Metastatic Liver Carcinoma in the Adrenal Gland (tissue), 2 donors: ENCODE measurements around a stretch of chr4.

DNA sequence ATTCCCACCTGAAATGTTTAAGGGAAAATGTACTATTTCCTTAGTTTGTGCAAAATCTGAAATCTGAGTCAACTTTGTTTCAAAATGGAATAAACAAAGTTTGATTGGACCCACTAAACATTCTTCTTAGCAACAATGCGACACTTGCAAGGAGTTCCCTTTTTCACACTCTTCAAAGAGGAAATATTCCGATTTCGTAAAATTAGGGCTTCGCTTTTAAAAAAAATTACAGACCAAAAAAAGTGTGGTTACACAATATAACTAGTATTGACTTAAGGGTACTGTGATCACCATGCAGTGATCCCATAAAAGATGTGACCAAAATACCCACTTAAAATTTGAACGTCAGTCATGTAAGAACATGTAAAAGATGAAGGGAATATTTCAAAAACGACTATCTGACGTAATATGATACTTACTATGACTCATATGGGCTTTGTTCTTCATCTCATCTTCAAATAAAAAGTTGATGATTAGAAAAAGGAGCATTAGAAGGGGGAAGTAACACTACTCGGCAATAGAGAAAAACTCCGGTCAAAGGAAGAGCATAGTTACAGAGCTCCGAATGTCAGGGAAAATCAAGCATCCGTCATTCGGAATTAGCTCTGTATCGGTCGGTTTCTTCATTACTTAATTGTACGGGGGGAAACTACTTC lies 1.5 kb upstream of the TET2 start:
- PRO-cap, 2 experiments: no peak in any of the 2 experiments

- PRO-cap, 2 experiments: peak in 2 of 2 experiments; most common minus-strand start chr4:105147790 (in 2)
Observed at GRCh38 chr4:105147021-105148257, 763 bp downstream of the TET2 start.

DNA sequence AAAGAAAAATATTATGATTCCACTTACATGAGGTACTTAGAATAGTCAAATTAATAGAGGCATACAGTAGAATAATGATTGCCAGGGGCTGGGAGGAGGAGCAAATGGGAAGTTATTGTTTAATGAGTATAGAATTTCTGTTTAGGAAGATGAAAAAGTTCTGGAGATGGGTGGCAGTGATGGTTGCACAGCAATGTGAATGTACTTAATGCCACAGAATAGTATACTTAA lies 41.5 kb downstream of the TET2 start:
- PRO-cap, 2 experiments: no peak in any of the 2 experiments

DNA sequence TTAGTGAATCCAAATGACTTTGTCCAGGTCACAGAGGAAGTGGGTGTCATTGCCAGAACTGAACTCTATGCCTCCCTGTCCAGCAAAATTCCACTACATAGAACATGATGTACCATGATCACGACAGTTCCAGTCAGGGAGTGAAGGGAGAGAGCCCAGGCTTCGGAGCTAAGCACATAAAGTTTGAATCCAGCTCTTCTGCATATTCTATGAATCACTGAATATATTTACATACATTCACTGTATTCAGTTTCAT lies 17.4 kb downstream of the ARHGEF38 start:
- PRO-cap, 2 experiments: no peak in any of the 2 experiments

- PRO-cap, 2 experiments: no peak in any of the 2 experiments
Observed at GRCh38 chr4:105902803-105903179, 7.5 kb downstream of the NPNT start.

DNA sequence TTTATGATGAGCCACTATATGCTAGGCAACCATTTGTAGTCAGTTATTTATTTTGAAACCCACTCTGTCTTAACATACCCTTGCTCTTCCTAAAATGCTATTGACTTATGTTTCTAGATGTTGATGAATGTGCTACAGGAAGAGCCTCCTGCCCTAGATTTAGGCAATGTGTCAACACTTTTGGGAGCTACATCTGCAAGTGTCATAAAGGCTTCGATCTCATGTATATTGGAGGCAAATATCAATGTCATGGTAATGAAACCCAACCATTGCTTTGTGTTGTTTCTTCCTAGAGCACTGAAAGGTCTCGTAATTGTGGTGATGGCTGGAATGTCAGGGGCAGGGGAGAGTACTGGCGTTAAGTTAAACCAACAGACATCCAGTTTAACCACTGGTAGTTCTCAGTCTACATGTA lies 44.7 kb downstream of the NPNT start:
- PRO-cap, 2 experiments: no peak in any of the 2 experiments

DNA sequence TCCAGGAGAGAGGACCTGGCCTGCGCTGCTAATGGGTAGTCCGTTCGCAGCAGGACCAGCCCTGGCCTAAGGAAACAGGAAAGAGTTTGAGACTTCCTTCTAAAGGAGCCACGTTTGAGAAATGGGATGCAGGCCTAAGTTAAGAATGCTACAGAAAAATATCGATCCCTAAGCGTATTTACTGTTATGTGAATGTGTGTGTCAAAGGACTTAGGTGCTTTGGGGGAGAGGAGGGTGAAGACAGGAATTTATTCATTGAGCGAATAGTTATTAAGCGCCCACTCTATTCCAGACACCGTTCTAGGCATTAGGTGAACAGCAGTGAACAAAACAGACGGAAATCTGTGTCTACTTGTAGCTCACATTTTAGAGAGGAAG lies 311 bp downstream of the AIMP1 start:
- PRO-cap, 2 experiments: no peak in any of the 2 experiments

DNA sequence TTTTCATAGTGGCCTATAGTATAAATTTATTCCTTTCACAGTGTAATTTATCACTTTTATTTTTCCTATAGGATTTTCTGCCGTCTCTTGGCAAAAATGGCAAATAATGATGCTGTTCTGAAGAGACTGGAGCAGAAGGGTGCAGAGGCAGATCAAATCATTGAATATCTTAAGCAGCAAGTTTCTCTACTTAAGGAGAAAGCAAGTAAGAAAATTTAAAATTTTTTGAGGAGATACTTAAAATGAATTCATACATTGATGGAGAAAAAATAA lies 8.5 kb downstream of the AIMP1 start:
- PRO-cap, 2 experiments: no peak in any of the 2 experiments

DNA sequence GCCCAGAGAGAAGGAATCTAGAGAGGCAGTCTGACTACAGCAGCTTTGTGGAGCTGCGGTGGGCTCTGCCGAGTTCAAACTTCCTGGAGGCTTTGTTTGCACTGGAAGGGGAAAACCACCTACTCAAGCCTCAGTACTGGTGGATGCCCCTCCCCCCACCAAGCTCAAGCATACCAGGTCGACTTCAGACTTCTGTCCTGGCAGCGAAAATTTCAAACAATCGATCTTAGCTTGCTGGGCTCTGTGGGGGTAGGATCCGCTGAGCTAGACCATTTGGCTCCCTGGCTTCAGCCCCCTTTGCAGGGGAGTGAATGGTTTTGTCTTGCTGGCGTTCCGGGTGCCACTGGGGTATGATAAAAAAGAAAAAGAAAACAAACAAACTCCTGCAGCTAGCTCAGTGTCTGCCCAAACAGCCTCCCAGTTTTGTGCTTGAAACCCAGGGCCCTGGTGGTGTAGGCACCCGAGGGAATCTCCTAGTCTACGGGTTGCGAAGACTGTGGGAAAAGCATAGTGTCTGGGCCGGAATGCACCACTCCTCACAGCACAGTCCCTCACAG lies 57.6 kb downstream of the DKK2 start:
- PRO-cap, 2 experiments: no peak in any of the 2 experiments

DNA sequence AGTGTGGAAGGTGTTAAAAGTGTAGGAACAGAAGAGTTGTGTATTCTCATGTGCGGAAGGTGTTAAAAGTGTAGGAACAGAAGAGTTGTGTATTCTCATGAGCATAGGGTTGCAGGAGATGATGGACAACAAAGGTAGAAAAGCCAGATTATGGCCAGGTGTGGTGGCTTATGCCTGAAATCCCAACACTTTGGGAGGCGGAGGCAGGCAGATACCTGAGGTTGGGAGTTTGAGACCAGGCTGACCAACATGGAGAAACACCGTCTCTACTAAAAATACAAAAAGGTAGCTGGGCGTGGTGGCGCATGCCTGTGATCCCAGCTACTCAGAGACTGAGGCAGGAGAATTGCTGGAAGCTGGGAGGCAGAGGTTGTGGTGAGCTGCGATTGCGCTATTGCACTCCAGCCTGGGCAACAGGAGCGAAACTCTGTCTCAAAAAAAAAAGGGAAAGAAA lies 2.5 kb downstream of the RPL34 start:
- PRO-cap, 2 experiments: no peak in any of the 2 experiments

GRCh38 chr4:108730548-108731020 lies 32.3 kb downstream of the ETNPPL start:
- PRO-cap, 2 experiments: no peak in any of the 2 experiments

- PRO-cap, 2 experiments: no peak in any of the 2 experiments
Observed at GRCh38 chr4:109650056-109650393, 53.2 kb downstream of the CASP6 start.

DNA sequence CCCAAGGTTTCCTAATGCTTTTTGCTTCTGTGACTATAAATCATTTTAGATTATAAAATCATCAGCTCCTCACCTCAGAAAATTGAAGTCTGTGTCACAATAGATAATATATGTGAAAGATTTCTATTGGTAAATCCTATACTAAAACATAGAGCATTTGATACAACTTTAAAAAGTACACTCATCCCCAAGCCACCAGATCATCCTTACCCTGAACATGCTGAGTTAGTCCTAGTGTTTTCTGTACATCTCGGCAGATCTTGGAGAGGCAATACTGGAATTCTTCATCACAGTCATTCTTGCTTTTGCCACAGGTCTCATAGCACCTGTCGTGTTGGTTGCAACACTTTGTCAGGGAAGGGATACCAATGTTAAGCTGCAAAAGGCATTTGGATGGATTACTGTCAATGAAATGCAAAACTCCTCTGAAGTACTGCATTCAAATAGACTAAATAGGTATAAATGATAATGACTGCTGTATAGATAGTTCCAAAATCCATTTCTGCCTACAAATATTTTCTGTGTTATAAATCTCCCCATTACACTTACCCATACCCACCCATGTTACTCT lies 12.4 kb downstream of the PLA2G12A start:
- PRO-cap, 2 experiments: no peak in any of the 2 experiments

- PRO-cap, 2 experiments: no peak in any of the 2 experiments
Observed at GRCh38 chr4:109729052-109729385, 851 bp downstream of the PLA2G12A start.

DNA sequence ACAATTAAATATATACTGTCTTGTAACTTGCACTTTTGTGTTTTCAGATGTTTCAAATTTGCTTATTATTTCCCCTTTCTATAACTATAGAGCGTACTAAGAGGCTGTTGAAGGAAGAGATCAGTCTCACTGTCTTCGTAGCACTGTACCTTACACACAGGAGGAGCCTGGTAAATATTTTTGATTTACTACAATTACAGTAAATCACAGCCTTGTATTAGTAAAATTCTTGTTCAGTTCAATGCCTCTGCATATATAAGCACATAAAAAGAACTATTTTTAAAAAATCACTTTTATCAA lies 395 bp downstream of the CFI start:
- PRO-cap, 2 experiments: no peak in any of the 2 experiments

DNA sequence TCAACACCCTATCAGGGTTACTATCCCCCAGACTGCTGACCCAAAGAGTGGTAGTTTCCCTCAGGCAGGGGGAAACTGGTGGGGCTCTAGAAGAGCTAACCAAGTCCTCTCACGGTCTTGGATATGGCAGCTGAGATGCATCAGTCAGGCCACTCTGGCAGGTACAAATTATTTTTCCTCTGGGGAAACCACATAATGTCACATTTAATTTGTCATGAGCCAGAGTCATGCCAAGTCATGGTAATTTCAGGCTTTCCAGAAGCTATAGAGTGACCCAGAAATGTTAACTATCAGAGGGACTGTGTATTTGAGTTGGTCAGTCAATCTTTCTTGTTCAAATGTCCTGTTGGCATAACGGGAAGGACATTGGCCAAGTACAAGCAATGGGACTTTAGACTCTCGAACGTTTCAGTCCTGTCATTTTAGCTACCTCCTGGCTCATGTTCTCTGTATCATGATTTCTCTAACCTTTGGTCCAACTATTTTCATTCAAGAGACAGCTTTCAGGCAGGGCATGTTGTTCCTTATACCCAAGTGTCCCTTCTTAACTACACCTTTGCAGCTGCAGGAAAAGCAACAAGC lies 142.4 kb downstream of the EGF start:
- PRO-cap, 2 experiments: no peak in any of the 2 experiments

DNA sequence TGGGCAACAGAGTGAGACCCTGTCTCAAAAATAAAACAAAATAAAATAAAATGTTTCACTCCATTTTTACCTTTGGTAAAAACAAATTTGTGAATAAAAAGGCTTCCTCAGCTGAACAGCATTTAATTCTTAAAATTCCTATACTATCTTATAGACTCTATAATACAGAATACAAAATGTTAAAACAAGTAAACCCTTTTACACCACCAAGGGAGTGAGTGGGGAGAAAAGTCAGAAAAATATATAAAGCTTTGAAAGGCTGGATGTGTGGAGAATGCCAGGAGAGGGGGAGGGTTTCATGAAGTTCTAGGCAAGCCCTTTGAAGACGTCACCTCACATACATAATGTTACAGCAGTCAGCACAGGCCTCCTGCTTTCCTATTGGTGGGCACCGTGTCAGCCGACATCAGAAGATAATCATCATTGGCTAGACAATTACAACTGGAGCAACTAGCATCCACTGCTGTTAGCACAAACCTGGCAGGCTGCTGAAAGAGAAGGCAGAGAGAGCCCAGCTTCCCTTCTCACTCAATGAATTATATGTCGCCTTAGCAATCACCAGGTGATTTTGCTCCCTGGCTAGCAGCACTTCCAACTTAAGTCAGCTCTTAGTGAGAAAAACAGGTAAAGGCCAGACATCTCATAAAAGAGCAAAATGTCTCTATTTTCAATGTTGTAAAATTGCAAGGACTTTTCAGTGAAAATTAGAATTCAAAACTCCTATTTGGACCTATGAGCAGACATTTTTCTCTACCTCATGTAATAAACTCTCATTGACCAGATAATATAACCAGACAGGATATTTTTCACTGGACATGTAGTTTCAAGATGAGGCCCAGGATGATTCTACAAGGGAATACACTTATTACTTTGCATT lies 4.6 kb downstream of the ELOVL6 start:
- PRO-cap, 2 experiments: peak in 2 of 2 experiments; most common plus-strand start position 469 of the sequence (in 2); most common minus-strand start position 308 of the sequence (in 1)

- PRO-cap, 2 experiments: no peak in any of the 2 experiments
Observed at GRCh38 chr4:110632791-110633234, 9.9 kb upstream of the PITX2 start.

DNA sequence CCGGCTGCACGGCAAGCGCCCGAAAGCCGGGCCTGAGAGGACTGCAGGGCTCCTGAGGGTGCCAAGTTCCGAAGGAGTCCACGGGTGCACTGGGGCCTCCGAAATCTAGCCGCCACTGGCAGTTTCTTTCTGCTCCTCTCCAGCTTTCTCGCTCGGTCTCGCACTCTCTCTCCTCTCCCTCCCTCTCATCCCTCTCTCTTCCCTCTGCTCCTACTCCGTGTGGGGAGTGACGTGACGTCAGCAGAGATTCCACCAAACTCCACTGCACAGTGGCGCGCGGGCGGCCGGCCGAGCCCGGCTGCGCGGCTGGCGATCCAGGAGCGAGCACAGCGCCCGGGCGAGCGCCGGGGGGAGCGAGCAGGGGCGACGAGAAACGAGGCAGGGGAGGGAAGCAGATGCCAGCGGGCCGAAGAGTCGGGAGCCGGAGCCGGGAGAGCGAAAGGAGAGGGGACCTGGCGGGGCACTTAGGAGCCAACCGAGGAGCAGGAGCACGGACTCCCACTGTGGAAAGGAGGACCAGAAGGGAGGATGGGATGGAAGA lies 14.0 kb upstream of the PITX2 start:
- PRO-cap, 2 experiments: no peak in any of the 2 experiments

DNA sequence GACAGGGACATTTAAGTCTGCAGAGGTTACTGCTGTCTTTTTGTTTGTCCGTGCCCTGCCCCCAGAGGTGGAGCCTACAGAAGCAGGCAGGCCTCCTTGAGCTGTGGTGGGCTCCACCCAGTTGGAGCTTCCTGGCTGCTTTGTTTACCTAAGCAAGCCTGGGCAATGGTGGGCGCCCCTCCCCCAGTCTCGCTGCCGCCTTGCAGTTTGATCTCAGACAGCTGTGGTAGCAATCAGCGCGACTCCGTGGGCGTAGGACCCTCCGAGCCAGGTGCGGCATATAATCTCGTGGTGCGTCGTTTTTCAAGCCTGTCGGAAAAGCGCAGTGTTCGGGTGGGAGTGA lies 253.3 kb upstream of the PITX2 start:
- PRO-cap, 2 experiments: no peak in any of the 2 experiments